Glomerular endothelial cell (primary cell): ENCODE measurements around the genes LTA4H and SLC5A8.

- RAMPAGE, long total RNA: no peak
Measured at GRCh38 chr12:95380074-95380735, 93.7 kb upstream of the METAP2 start.

DNA sequence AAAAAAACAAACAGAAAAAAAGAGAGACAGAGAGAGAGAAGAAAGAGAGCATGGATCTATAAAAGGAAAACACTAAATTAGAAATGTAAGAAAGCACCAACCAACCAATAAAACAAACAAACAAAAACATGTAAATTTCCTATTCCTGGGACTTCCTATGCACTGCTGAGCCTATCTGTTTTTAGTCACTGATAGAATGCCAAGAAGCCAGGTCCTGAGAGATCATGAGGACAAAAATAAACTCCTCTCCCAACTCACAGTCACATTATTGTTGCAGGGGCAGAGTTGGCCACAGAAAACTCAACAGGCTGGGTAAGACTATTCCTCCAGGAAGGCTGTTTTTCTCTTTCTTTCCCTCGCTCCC lies 55.9 kb upstream of the METAP2 start:
- RAMPAGE, long total RNA: no peak

DNA sequence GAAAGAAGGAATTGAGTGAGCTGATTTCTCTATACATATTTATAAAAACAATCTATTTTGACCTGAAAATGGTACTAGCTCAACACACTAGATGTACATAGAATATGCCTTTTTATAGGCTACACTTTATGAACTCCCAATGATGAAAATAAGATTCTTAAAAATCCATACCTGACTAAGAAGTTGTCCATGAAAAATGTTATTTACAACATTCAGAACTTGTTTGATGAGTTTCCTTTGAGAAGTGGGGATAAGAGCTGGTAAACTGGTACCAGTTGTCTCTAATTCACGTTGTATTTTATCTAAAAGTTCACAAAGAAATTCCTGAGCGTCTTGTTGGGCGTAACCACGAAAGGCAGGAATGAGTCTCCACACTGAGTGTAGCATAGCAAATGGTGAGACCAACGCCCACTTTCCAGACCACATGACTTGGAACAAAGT lies 18.6 kb downstream of the USP44 start:
- RAMPAGE, long total RNA: no peak

DNA sequence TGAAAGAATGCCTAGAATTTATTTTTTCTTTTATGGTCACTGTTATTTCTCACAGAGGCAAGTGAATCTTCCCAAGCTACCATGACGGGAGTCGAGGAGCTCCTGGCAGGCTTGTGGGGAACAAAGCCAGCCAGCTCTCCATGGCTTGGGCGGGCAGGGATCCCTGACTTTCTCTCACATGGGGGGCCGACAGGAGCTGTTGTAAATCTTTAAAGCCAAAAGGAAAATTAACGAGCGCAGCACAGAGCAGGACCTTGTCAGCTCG lies 95.7 kb upstream of the USP44 start:
- RAMPAGE, long total RNA: no peak

DNA sequence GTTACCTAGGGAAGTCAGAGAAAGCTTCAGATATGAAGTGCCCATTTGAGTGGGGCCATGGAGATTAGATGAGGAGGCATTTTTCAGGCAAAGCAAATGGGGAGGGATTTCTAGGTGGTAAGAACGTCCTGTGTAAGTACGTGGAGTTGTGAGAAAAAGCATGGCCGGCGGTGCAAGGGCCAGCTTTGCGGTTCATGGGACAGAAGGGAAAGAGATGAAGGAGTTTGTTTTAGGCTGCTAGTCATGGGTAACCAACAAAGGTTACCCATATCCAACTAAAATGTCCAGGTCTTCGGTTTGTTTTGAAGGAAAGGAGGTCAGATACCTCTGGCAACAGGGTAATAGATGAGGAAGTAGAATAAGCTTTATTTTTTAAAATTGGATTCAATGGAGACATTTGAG lies 10.1 kb upstream of the SNRPF start:
- RAMPAGE, long total RNA: no peak

GRCh38 chr12:95859972-95860355 lies 1.2 kb downstream of the SNRPF start:
- RAMPAGE, long total RNA: no peak

GRCh38 chr12:95865781-95866340 lies 7.1 kb downstream of the SNRPF start:
- RAMPAGE, long total RNA: no peak

GRCh38 chr12:95995300-95996195 lies 596 bp downstream of the HAL start:
- RAMPAGE, long total RNA: no peak

DNA sequence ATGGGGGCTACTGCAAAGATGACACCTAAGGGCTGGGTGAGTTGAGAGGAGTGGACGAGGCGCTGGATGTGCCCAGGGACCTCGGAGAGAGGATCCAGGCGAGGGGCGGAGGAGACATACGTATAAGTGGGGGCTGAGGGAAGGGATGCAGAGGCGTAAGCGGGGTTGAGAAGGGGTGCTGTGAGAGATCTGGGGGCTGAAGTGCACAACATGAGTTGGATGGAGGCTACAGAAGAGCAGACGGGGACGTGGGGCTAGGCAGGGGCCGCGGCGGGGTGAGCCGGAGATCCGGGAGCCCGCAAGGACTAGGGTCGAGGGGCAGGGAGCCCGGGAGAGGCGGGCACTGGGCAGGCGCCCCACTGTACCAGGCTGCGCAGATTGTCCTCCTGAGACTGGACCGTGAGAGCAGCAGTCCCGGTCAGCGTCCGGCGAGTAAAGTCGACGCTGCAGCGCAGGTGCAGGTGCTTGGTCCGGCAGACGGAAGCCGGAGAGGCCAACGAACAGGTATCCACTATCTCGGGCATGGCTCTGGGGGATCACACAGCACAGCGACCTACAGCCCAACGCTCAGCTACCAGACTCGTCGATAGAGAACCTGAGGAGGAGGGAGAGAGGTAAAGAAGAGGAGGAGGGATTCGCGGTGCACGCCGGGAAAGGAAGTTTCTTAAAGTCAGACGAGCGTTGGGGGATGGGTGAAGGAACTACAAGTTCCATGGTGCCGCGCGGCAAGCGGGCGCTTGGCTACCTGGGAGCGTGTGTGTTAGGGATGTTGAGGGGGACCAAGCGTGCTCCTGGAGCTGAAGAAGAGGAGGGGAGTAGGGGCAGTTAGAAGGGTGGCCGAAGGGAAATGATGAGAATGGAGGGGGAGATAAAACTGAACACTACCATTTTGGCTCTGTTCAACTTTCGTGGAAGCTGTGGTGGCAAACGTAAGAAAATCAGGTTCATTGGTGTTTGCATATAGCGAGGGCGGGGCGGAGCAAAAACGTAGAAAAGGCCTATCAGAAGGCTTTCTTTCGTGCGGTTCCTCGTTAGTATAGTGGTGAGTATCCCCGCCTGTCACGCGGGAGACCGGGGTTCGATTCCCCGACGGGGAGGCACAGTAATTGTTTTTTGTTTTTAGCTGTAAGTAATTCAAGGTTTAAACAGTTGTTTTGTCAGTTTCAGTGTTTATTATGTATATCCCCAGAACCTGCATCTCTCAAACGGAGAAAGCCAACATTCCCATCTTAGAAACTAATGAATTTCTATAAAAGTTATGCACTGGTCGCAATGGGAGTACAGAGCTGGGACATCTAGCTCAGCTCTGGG lies at the start of gene LTA4H:
Gene LTA4H (minus strand): TSS at position 592 of the 1,311 bp plus-strand sequence.
- RAMPAGE, long total RNA: start-site peak on the minus strand centred at position 586 of the sequence, 23 bp wide, 814 and 514 reads in 2 replicates

- RAMPAGE, long total RNA: no peak
Measured at GRCh38 chr12:96047398-96048377, 12.3 kb upstream of the LTA4H start.

GRCh38 chr12:96233972-96234686 lies 40.0 kb downstream of the ELK3 start:
- RAMPAGE, long total RNA: no peak

DNA sequence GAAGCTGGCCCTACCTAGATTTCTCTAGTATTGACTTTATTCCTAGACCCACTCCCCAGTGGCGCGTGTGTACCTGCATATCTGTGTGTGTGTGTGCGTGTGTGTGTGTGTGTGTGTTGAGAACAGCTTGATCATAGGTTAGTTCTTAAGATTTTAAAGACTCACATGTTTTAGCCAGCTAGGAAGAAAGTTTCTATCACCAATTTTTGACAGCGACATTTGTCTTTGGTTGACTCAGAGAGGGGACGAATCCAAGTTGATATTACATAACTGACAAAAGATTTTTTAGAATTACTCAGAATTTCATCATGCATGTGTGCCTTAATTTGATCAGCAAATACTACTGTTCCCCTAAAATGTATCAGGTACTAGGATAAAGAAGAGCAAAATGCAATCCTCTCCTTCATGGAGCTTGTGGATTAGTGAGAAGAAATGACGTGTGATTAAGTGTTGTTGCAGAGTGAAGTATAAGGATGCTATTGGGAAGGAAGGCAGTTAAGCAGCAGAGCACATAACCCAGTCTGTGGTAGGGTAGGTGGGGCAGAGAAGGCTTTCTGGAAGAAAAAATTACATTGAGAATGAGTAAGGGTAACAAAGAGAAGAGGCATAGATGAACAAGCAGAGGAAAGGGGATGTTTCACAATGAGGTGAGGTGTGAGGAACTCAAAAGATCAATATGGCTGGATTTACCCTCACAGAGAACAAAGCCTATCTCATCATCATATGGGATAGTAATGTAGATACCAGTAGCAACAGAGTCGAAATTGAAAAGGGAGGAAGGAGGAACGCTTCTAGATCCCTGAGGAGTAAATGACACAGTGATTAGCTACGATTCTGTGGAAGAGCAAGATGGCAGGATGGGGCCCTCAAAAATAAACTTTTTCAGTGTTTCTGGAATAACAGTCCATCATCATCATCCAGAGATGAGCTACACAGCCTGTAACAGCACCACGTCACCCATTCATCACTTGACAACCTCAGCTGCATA lies 77.5 kb downstream of the ELK3 start:
- RAMPAGE, long total RNA: no peak

GRCh38 chr12:97456867-97457124 lies 549.7 kb downstream of the NEDD1 start:
- RAMPAGE, long total RNA: no peak

GRCh38 chr12:98514021-98514267 lies 1.4 kb upstream of the TMPO start:
- RAMPAGE, long total RNA: no peak

- RAMPAGE, long total RNA: no peak
Measured at GRCh38 chr12:99238421-99238717, 409.2 kb upstream of the GARIN6 start.

- RAMPAGE, long total RNA: no peak
Measured at GRCh38 chr12:99600261-99600889, 47.2 kb upstream of the GARIN6 start.

GRCh38 chr12:100475154-100475689 lies 1.6 kb downstream of the NR1H4 start:
- RAMPAGE, long total RNA: no peak

DNA sequence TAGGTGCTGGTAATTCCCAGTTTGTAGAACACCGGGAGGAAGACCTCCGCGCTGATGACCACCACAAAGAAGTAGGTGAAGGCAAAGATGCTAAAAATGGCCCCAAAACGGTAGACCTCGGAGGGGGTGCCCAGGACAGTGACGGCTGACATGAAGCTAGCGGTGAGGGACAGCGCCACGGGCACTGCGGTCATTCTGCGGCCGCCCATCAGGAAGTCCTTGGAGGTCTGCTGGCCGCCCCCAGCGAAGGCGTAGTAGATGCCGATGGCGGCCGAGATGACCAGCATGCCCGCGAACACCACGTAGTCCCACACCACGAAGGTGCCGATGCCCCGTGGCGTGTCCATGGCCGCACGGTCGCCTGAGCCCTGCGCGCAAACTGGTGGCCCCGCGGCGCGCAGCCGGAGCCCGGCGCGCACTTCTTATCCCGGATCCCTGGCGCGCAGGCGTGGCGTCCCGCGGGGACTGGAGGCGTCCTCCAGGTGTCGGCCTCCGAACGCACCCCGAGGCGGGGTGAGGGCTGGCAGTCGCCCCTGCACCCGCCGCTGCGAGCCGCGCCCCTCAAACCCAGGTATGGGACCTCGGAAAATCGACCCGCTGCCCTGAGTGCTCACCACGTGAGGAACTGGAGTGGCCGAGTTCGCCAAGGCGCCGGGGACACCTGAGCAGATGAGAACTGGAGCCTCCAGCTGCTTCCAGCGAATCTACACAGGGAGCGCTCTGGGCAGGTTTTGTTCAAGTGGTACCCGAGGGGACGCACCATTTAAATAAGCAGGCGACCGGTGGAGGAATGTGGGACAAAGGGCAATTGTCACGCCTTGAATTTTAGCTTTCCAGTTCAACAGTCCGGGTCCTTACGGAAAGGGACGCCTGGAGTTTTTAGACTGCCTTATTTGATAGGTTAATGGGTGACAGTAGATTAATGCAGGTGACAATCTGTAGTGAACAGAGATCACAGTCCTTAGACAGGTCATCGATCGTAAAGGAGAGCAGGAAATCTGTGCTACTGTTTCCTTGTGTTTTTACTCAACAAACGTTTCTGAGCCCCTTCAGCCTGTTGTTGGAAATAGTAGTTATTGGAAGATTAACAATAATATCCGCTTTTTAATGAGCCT lies at the start of gene SLC5A8:
Gene SLC5A8 (minus strand): TSS at position 737 of the 1,115 bp plus-strand sequence.
- RAMPAGE, long total RNA: no peak

GRCh38 chr12:101665931-101666227 lies 31.6 kb upstream of the CHPT1 start:
- RAMPAGE, long total RNA: no peak

DNA sequence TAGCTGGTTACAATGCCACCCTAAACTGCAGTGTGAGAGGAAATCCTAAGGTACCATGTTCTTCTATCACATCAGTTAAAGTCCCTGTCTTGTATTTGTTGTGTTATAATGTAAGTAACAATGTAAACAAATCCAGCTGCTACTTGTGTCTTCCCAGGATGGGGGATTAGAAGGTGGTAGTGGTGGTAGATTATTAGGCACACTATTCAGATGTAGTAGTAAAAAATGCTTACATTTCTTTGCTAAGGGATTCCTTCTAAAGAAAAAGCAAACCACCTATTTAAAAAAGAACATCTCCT lies 19.3 kb upstream of the CHPT1 start:
- RAMPAGE, long total RNA: no peak